UCH-1 (cell line): ENCODE results near the genes PCDHGA8 and PCDH12.

DNA sequence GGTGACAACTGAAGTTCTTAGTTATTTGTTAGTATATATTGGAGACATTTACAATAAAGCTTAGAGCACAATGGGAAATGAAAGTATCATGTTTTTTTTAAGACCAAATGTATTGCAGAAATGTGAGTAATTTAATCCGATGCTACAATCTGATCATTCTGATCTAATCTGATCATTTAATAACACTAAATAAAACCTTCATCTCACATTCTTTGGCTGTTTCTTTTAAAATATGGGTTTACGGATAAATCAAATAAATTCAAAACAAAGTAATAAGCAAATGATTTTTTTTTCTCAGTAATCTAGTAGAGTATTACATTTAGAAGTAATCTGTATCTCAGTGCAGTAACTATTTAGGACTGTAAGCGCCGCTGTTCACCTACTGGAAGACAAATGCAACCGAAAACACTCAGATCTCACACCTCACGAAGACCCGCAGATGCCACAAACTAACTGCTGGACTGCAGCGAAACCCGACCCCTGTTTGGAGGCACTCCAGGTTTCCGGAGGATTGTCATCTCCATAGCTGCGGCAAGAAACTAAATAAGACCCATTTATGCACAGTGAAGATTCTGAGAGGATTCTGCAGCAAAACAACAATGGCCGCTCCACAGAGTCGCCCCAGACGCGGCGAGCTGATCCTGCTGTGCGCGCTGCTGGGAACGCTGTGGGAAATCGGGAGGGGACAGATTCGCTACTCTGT lies at the start of gene PCDHGA8:
Gene PCDHGA8 (plus strand): TSS at position 419 of the 703 bp plus-strand sequence.
- RRBS, result no CpG with 5 or more reads among the region's 21 CpGs

DNA sequence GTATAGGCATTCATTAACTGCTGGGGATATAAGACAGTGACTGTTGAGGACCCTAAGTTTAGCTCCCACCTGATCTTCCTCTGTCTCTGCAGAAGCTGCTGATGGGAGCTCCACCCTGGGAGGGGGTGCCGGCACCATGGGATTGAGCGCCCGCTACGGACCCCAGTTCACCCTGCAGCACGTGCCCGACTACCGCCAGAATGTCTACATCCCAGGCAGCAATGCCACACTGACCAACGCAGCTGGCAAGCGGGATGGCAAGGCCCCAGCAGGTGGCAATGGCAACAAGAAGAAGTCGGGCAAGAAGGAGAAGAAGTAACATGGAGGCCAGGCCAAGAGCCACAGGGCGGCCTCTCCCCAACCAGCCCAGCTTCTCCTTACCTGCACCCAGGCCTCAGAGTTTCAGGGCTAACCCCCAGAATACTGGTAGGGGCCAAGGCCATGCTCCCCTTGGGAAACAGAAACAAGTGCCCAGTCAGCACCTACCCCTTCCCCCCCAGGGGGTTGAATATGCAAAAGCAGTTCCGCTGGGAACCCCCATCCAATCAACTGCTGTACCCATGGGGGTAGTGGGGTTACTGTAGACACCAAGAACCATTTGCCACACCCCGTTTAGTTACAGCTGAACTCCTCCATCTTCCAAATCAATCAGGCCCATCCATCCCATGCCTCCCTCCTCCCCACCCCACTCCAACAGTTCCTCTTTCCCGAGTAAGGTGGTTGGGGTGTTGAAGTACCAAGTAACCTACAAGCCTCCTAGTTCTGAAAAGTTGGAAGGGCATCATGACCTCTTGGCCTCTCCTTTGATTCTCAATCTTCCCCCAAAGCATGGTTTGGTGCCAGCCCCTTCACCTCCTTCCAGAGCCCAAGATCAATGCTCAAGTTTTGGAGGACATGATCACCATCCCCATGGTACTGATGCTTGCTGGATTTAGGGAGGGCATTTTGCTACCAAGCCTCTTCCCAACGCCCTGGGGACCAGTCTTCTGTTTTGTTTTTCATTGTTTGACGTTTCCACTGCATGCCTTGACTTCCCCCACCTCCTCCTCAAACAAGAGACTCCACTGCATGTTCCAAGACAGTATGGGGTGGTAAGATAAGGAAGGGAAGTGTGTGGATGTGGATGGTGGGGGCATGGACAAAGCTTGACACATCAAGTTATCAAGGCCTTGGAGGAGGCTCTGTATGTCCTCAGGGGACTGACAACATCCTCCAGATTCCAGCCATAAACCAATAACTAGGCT lies 22.4 kb downstream of the PCDHGC5 start:
- RRBS, result no CpG with 5 or more reads among the region's 16 CpGs

DNA sequence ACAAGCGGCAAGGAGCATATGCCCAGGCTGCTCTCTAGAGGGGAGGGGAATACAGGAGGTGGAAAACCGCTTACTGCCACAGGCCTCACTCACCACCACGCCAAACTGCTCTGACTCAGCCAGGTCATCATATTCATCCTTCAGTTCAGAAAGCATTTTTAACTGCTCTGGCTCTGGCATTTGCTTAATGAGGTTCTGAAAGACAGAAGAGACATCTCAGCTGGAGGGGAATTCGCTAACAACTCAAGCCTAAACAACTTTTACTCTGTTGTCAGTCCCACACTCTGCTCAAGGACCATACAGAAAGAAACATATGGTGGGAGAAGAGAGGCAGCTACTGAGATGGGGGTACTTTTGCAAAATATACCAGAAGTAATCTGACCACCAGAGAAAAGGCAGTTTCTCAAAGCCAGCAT lies 40.2 kb downstream of the PCDHGC5 start:
- RRBS, result no CpG with 5 or more reads among the region's 4 CpGs

GRCh38 chr5:141641047-141641510 lies 4.3 kb downstream of the RELL2 start:
- RRBS, result no CpG with 5 or more reads among the region's 4 CpGs

DNA sequence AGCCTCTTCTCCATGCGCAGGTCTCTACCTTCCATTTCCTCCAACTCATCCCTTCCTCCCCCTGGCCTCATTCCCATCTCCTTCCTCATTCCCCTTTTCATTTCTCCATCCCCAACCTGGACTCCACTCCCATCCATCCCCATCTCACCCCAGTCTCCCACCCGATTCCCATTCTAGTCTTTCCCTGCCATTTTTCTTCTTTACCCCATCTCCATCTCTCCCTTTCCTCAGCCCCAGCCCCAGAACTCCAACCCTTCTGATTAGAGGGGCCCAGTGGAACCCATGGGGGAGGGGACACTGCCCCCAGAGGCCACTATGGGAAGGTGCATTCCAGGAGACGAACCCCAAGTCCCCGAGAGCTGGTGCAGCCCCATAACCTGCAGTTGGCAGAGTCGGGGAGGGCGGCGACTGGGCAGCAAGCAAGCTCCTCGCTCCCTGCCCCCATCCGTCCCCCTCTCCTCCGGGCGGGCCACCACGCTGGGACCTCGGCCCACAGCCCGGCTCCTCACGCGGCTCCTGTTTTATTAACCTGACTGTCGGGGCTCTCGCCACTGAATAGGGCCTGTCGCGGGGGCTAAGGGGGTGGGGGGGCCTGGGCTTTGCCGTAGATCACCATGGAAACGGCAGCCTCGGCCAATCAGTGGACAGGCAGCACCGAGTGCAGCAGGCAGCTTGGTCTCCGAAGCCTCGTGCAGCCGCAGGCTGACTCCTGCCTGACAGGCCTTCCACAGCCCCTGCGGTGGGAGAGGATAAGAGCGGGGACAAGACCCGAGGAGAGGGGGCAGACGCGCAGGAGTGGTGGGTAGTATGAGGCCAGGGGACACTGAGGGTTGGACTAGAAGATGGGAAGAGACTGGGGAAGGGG lies 66.6 kb downstream of the PCDH1 start:
- RRBS, result 11% methylated on average over 5 of the region's 32 CpGs

DNA sequence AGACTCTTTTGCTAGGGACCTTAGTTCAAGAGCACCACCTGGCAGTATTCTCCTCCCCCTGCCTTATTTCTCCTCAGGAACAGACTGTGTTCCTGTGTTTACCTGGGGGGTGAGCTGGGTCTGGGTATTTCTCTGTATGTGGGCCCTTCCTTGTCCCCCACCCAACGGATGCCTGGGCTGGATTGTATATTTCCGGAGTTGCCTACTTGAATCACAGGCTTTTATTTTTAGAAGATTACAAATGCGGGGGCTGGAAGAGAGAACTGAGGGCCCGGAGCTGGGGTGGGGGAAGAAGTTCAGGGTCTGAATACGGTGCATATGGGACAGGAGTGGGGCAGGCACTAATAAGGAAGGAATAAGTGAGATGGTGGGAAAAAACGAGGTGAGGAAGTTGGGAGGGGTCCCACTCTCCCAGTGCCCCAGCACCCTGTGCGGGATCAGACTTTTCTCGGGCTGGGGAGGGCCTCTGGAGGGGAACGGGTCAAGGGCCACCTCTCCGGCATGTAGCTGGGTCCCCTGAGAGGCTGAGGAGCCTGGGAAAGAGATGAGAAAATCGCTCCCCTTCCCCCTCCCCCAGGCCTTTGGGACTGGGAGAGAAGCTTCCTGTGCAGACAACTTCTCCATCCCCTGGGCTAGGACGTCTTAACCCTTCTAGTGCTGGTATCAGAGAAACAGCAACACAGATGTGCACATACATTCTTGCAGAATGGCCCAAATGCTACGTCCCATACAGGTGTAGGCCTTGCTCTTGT lies 42.1 kb downstream of the PCDH1 start:
- RRBS, result 38% methylated on average over 1 of the region's 13 CpGs

DNA sequence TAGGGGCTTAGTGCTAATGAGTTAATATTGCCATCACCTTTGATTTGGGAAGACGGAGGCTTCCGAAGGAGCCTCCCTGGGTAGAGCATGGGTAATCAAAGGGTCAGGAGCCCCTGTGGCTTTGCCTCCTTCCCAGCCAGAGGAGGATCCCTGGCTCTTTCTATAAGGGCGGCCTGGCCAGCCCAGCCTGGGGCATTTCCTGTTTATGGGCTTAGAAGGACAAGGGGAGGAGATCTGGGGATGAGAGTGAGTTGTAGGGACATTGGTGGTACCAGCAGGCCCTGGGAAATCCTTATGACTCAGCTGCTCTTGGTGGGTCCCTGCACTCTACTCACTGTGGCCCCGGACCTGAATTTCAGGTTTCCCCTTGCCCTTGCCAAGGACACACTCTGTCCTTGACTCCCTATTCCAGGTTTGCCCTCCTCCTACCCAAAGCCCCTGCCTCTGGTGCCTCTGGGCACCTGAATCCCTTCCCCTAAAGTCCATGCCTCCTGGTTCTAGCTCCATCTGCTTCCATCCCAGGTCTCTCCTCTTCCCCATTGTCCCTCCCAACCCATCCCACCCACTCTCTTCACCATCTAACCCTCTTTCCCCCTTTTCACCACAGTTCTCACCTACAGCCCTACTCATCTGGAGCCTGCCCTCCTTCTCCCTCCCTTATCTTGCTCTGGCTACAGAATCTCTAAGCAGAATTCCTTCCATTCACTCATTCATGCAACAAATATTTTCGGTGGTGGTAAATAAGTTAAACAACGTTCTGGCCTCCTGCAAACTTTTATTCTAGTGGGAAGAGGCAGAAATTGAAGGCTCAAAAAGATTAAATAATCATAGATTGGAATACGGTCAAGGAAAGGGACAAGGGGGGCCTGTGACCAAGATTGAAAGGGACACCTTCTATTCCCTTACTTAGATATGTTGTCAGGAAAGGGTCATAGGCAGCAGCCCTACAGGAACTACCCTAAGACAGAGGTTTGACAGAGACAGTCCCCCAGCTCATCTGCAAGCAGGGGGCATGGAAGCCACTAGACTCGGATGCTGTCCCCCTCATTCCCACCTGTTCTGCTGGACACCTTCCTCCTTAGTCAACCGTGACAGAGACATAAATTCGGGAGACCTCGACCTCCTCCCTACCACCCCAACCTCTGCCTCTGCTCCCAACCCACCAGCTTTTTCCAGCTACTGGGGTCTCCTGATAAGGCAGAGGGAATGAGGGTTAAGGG lies 34.7 kb downstream of the PCDH1 start:
- RRBS, result no CpG with 5 or more reads among the region's 11 CpGs

DNA sequence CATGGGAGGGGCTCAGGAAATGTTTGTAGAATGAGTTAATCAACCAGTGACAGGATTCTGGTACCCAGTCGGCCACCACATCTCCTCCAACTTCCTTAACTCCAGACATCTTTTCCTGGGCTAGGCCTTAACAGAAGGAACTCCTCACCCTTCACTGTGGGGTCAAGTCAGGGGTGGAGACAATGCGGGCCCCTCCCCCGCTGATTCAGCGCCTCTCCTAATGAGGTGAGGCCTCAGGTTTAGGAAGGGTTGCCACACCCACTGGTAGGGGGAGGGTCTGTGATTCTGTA lies 29.3 kb downstream of the PCDH1 start:
- RRBS, result no CpG with 5 or more reads among the region's 4 CpGs

DNA sequence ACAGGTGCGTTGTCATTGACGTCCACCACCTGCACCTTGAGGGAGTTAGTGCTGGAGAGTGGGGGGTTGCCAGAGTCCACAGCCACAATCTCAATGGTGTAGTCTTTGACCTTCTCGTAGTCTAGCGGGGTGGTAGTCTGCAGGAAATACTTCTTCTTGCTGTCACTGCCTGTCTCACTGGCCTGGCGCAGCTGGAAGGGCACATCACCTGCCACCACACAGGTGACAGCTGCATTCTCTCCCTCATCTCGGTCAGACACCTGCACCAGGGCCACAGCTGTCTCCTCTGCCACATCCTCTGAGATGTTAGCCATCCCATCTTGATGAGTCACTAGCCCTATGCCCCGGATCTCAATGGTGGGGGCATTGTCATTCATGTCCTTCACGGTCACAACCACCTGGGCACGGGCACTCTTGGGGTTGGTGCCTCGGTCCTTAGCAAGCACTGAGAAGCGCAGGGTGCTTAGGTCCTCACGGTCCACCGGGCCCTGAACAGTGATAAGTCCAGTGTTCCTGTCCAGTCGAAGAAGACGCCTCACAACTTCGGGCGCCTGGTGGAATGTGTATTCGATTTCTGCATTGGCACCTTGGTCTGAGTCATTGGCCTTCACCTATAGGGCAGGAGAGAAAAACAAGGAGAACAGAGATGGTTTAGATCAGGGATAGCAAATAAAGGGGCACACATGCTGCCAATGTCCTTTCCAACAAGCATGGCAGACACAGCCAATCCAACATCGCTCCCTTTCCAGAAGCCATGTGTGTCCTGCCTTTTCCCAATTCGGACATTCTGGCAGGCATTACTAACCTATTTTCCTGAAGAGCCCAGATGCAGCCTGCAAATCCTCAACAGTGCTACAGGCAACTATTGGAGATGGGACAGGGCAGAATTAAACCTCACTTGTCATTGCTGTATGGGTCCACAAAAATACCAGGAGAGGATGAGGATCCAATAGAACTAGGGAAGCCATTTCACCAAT lies 13.1 kb downstream of the PCDH1 start:
- RRBS, result no CpG with 5 or more reads among the region's 20 CpGs

GRCh38 chr5:141875296-141875777 lies 2.9 kb downstream of the PCDH1 start:
- RRBS, result no CpG with 5 or more reads among the region's 7 CpGs

GRCh38 chr5:141880803-141881882 lies 2.9 kb upstream of the PCDH1 start:
- RRBS, result no CpG with 5 or more reads among the region's 9 CpGs

DNA sequence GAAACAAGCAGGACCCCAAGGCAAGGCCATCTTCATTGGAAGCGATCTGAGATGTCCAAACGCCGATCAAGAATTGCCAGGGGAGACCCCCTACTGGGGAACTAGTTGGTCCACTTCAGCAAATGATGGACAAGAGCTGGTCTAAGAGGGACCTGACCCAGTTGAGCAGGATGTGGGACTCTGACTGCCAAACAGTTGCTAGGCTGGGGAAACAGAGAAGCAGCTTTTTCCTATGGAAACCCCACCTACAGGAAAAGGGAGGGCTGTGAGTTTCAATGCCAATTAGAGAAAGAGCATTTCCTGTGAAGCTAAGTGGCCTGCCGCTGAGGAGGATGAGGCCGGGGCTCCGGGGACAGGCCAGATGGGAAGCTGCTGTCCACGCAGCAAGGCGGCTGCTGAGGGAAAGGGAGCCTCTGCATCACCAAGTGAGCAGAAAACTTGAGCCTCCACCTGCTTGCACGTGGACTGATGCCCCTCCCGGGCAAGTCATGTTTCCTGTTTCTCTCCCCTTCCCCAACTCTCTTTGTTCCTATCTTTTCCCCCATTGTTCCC lies at the start of gene PCDH12:
Gene PCDH12 (minus strand): TSS at position 202 of the 552 bp plus-strand sequence.
- RRBS, result no CpG with 5 or more reads among the region's 10 CpGs

DNA sequence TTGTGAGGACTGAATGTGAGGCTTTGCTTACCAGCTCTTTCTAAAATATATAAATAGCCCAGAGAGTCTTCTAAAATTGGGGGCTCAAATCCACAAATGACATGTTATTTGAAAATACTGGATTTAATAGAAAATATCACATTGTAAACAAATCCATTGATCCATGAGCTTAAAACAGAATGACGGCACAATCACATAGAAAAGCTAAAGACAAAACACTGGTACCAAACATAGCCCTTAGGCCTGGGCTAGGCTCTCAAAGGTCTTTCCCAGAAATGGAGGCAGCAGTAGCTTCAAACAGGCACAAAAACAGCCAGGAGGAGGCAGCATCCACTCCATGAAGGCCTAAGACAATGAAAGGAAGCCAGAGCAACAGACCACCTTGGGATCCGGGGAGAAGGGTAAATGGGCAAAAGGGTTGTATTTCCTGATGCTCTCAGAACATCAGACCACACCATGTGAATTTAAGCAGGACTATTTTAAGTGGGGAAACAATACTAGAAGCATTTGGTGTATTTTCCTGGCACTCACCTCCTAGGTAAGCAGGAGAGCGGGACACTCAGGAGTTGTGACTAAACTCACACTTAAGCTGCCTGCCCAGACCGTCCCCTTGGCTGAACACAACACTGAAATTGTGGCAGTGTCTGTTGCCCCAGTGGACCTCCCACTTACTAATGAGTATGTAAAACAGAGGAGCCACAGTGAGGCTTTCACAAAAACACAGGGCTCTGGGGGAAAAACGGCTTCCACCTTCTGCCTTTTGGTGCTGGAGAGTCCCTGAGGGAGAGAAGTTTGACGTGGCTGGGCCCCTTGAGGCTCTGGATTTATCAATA lies 12.0 kb downstream of the GNPDA1 start:
- RRBS, result no CpG with 5 or more reads among the region's 6 CpGs

DNA sequence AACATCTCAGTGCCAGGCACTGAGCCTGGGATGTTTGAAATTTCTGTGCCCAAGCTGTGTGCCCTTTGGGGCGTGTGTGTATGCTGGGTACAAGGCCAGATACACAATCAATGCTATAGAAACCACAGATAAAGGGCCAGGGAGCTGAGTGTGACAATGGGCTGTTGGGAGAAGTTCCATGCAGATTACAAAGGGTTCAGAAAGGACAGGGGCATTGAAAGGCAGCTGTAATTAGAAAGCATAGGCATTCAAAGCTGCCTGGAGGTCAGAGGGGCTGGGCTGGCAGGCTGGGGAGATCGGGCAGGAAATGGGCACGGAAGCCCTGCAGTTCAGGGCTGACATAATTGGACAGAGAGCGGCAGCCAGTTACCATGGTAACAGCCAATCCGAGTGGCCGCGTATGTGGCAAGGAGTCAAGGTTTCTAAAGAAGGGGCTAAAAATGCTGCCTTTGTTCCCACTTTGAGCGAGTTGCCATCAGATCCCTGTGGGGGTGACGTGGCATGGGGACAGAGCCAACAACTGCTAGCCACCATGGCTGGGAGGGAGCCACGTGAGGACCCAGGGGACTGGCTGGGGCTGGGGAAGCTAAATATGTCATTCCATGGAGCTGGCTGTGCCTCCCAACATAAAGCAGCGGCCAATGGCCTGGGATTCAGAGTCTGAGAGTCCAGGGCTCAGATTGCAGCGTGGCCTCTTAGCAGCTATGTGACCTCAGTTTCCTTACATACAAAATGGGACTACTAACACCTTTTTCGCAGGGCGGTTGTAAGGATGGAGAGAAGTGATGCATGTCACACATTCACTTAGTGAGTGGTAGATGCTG lies 44.7 kb upstream of the NDFIP1 start:
- RRBS, result no CpG with 5 or more reads among the region's 14 CpGs

GRCh38 chr5:142065370-142065769 lies 43.2 kb upstream of the NDFIP1 start:
- RRBS, result no CpG with 5 or more reads among the region's 3 CpGs

DNA sequence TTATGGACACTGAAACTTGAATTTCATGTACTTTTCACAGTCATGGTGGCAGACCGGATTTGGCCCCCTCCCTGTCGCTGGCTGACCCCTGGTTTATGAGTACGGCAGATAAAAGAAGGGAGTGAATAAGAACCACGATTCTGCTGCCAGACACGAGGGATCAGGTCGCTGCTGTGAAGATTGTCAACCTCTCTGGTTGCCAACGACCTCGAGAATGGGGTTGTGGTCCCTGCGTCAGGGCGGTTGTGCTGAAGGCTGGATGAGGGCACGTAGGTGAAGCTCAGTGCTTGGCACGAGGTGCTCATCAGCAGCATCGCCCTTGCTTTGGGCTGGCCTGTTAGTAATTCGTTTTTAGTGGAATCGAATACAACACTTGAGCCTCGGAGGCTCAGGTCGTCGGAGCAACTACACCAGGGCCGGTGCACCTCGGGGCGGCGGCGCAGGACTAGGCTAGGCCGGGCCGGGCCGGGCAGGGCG lies 299 bp upstream of the NDFIP1 start:
- RRBS, result 9% methylated on average over 5 of the region's 27 CpGs

DNA sequence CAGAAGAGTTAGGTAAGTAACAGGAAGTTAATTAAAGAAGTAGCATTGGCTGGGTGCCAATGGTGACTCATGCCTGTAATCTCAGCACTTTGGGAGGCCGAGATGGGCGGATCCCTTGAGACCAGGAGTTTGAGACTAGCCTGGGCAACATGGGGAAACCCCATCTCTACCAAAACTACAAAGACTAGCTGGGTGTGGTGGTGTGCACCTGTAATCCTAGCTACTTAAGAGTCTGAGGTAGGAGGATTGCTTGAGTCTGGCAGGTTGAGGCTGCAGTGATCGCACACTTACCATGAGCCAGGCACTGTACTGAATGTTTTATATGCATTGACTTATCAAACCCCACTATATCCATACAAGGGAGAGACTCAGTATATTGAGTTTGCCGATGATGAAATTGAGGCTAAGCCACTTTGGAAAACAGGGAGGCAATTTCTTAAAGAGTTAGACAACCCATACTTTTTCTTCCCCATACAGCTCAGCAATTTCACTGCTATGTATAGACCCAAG lies 101.0 kb downstream of the SPRY4 start:
- RRBS, result no CpG with 5 or more reads among the region's 4 CpGs

- RRBS, result no CpG with 5 or more reads among the region's 14 CpGs
Observed at GRCh38 chr5:142246050-142246874, 78.6 kb downstream of the SPRY4 start.

DNA sequence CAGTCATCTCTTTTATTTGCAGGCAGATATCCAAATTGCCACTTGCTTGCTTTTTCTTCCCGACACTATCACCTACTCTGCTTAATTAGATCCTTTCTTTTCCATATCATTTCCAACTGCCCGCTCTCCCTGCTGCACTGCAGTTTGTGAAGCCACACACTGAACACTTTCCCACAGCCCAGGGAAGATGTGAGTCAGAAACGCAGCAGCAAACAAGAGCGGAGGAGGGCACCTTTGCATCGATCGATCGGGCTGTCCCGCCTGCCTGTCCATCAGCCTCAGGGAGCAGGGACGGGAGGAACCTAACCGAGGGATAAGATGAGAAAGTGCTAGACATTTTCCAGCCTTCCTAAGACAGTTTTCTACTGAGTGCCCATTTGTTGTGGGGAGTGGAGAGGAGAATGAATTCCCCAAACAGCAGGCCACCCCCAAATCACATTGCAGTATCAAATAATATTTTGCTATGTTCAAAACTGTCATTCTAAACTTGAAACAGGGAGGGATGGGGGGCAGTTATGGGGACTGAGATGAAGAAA lies 36.0 kb upstream of the SPRY4 start:
- RRBS, result no CpG with 5 or more reads among the region's 10 CpGs

GRCh38 chr5:142376033-142376471 lies 51.2 kb upstream of the SPRY4 start:
- RRBS, result no CpG with 5 or more reads among the region's 9 CpGs